HTR-8/SVneo (cell line): ENCODE measurements around a stretch of chr19.

- RRBS: no CpG with 5 or more reads among the region's 13 CpGs
These were observed 1.1 kb upstream of the UBE2M start for GRCh38 chr19:58559645-58559849.

DNA sequence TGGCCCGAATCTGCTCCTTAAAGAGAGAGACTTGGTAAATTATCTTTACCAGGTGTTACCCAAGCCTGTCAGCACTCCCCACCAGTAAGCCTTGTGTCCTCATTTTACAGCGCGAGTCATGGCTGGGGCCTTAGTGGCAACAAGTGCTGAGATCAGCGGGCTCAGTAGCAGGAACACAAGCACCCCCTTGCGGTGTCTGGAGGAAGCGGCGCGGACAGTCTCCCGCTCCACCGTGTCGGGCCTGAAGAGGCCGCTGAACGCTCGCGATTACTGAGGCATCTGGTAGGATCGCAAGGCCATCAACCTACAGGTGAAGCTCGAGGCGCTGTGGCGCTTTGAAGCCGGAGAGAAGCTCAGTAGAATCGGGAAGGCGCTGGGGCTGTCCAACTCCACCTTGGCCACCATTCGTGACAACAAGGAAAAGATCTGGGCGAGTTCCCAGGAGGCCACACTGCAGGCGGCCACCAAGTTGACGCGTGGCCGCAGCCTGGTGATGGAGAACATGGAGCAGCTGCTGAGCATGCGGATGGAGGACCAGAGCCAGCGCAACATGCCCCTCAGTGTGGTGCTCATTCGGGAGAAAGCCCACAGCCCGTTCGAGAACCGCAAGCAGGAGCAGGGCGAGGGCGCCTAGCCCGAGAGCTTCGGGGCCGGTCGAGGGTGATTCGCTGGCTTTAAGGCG lies 8.1 kb upstream of the MZF1 start:
- RRBS: no CpG with 5 or more reads among the region's 42 CpGs